Pericardium fibroblast (primary cell): ENCODE measurements around a stretch of chr1.

DNA sequence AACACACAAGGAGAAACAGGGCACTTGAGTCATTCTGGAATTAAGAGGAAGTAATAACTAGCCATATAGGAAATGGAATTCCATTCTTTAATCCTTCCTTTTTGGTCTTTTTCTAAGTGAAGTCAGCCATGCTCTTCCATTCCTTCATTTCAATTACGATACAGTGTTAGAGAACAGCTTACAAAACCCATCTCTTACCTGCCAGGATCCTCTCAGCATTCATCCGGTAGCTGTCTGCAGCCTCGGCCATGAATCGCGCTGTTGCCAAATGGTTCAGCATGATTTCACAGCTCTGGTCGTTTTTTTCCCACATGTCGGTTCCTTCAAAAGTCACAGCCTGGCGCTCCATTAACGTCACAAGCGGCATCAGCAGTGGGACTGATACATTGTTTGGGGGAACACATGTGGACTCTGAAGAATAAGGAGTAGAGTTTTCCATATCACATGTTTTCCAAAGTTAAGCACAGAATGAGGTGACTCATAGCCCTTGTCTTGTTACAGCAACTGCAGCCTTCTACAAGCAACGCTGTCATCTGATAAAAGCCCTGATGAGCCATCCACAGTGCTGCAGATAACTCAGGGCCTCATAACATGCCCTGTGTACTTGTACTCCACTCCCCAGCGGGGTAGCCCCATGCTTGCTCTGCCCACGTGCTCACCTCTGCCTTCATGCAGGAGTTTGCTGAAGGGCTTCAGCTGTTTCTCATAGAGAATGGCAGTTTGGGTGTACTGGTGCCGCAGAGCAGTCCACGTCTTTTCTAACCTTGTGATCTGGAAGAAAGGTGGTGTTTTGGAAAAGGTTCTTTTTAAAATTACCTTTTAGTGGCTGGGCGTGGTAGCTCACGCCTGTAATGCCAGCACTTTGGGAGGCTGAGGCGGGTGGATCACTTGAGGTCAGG, 114.3 kb downstream of the BCAR3 start:
- RAMPAGE, long total RNA = no peak

DNA sequence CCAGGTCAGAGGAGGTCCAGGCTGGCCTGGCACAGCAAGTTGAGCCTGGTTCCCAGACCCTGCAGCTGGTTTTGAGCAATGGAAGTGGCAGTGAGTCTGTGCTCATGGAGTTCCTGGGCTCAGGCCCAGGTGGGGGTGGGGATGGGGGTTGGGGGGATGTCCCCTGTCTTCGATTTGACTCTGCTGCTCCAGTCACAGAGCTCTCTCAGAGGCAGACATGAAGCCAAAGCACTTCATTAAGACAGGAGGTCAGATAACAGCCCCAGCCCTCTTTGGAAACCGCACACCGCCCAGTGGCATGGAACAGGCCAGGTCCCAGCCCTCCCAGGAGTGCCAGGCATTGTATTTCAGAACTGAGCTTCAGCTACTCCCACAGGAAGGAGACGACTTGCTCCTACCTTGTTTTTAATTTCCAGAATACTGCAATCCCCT, 20.8 kb upstream of the BCAR3 start:
- RAMPAGE, long total RNA = no peak

- RAMPAGE, long total RNA = no peak
Observed at GRCh38 chr1:93730721-93731218, 49.1 kb upstream of the BCAR3 start.

DNA sequence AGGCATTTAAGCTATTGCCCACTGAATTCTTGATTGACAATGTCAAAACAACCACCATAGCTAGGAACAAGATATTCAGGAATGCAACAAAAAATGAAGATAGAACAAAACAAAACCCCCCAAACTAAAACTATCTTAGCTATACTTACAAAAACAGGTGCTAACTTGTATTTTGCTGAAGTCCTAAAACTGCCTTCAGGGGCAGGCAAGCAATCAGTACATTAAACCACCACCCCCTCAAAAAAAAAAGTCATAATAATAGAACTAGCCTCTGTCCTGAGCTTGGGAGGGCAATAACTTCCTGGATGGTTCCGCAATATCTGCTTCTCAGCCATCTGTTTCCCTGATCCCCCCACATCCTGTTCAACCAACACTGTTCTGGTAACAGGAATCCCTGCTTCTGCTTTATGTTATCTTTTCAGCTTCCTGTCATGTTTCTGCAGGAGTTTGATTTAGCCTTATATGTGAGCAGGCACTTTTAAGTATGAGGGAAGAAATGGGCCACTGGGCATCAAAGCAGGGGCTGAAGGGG, 62.2 kb downstream of the DNTTIP2 start:
- RAMPAGE, long total RNA = no peak

DNA sequence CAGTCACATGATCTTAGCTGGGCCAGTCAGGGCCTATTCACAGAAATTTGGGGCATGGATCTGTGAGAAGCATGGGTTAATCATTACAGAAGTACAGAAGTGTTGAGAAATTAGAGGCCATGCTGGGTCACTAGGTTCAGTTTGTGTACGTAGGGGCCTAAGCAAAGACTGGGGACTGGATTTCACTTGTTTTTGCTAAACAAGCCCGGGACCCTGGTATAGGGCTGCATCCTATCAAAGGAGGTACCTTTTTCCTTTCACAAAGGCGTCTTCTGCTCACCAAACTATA, 5.0 kb upstream of the ABCA4 start:
- RAMPAGE, long total RNA = no peak

DNA sequence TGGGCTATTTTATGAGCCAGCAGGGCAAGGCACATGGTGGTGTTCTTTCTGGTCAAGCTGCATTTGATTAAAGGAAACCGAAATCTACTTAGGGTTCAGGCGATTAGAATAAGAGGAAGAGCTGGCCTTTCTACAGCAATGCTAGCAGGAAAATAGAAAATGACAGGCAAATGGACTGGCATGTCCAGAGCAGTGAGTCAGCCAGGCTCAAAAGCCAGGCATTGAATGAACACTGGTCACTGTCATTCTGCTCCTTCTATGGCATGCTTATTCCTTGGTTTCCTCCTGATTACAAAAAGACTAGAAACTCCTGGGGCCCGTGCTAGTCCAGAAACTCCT, 28.6 kb upstream of the ARHGAP29 start:
- RAMPAGE, long total RNA = no peak

DNA sequence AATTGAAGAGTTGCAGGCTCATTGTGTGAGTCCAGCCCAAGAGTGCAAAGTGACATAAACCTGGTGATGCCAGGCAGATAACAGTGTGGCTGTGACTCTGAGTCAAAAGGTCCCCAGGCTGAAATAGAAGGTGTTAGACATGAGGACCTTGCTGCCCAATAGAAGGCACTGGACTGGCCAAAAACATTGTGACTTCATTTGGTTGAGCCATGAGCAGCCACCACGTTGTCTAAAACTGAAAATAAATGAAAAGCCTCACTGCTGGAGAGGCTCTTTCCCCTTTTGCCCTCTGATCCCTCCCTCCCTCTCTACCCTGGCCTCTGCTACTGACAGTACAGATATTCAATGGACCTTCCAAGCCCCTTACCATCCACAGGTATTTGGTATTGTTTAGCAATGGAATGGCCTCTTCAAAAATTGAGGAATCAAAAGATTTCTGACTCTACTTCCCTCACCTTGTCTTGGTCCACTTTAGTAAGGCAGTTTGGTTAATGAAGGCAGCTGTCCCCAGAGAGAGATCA, 67.7 kb upstream of the ABCD3 start:
- RAMPAGE, long total RNA = no peak

DNA sequence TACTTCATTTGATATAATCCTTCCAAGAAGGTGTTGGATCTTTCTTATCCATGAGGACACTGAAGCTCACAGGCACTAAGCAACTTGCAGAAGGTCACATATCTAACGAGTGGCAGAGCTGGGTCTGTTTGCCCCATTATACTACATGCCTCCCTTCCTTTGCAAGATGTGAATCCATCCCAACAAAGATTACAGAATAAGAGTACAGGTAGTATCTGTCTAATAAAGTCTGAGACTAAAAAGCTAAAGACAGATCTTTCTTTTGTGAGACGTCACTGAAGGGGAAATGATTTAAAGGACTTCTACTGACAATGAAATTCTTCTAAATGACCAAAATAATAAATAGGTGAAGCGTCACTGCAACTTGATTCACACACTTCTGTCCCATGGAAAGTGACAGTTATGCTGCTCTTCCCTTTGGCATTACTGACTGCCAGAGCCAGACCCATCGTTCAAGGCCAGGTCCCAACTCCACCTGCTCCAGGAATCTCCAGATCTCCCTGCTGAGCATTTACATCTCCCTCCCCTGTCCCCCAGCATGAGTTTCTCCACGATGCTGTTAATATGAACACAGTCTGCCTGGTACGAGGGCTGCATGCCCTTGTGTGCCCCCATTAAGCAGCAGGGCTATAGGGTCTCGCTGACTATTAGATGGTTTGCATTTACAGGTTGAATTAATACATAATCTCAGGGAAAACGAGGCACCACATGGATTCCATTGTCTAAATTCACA, 4.5 kb downstream of the F3 start:
- RAMPAGE, long total RNA = no peak

- RAMPAGE, long total RNA = no peak
Observed at GRCh38 chr1:94562817-94563537, 21.4 kb upstream of the F3 start.

GRCh38 chr1:94579671-94580475, 38.3 kb upstream of the F3 start:
- RAMPAGE, long total RNA = no peak

GRCh38 chr1:94590432-94590882, 48.9 kb upstream of the F3 start:
- RAMPAGE, long total RNA = no peak

GRCh38 chr1:94599092-94599482, 57.5 kb upstream of the F3 start:
- RAMPAGE, long total RNA = no peak

DNA sequence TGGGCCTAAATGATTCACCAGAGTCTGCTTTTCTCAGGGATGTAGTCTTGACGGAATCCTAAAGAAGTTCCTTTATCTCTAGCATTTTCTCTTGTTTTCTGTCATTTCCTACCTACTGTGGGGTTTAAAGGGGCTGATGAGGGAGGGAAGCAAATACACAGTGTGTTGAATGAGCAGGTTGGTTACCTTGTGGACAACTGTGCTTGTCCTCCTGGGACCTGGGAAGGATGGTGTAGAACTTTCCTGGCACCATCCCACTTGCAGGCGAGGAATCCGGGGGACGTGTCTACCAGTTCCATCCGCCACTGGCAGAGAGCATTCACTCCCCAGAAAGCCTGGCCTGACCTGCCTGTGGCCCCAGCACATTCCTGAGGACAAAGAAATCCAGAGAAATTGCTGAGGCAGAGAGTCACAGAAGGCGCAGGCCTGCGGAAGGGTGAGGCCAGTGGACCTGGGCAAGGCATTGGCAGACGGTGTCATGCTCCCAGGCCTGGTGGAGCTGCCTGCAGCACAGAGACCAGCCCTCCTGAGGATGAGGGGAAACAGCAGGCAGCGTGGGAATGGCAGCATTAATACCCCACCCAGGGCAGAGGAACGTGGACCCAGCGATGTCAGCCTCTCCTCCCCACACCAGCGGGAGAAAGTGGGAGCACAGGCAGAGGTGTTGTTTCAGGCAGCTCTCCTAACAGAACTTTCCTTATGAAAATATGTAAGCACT, 81.1 kb upstream of the F3 start:
- RAMPAGE, long total RNA = no peak

GRCh38 chr1:94654098-94654405, 112.5 kb upstream of the F3 start:
- RAMPAGE, long total RNA = no peak

- RAMPAGE, long total RNA = no peak
Observed at GRCh38 chr1:94908137-94908679, 18.7 kb downstream of the CNN3 start.

- RAMPAGE, long total RNA = no peak
Observed at GRCh38 chr1:94983428-94983780, 56.5 kb upstream of the CNN3 start.

- RAMPAGE, long total RNA = no peak
Observed at GRCh38 chr1:95023376-95023659, 49.4 kb downstream of the ALG14 start.

- RAMPAGE, long total RNA = no peak
Observed at GRCh38 chr1:95230785-95231267, 3.2 kb upstream of the RWDD3 start.

DNA sequence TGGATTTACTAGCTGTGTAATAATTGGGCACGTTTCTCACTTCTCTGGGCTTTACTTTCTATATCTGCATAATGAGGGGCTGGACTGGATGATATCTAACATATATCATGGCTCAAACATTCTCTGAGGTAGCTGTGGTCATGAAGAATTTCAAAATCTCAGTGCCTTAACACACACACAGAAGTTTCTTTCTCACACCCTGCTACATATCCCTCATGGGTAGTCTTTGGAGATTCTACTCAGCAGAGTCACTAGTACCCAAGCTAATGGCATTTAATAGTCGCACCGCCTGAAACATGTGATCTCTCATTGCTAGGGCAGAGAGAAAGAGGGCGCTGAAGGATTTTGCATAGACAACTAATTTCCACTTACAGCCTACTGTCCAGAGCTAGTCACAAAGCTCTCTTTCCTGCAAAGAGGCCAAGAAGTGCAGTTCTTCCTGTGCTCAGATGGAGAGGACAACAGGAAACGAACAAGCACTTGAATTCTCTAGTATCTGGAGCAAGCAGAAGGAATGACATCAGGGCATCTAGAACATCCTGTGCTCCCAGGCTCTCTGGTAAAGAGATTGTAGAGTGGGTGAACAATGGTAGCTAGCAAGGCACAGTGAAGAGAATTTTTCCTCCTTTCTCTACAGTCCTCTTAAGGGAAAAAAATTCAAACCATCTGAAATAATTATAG, 183.4 kb upstream of the PTBP2 start:
- RAMPAGE, long total RNA = no peak

- RAMPAGE, long total RNA = no peak
Observed at GRCh38 chr1:96962991-96963451, 241.4 kb downstream of the PTBP2 start.